Prostate gland (tissue), 2 donors: ENCODE measurements around a stretch of chr4.

DNA sequence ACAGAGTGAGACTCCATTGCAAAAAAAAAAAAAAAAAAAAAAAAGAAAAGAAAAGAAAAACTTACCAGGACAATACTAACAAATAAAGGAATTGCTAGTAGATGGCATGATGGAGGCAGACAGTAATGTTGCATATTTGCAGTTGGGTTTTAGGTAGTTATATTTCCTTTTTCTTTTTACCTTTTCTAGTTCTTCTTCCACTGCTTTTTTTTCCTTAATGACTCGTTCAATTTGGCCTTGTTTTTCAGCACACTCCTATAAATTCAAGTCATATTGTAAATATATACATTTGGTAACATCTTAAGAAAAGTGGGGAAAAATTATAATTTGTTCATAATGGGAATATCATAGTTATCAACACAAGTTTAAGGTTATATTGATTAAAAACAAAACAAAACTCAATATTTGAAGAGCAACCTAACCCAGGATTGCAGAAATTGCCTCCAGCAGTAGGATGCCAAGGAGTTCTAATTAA, 138.9 kb downstream of the JADE1 start:
- PRO-cap: no peak
- RAMPAGE, long total RNA, 2 experiments: no peak in any of the 2 experiments

GRCh38 chr4:129853600-129854050, 757.7 kb downstream of the C4orf33 start:
- PRO-cap: no peak
- RAMPAGE, long total RNA, 2 experiments: no peak in any of the 2 experiments

GRCh38 chr4:130028621-130028977, 932.6 kb downstream of the C4orf33 start:
- PRO-cap: no peak
- RAMPAGE, long total RNA, 2 experiments: no peak in any of the 2 experiments

DNA sequence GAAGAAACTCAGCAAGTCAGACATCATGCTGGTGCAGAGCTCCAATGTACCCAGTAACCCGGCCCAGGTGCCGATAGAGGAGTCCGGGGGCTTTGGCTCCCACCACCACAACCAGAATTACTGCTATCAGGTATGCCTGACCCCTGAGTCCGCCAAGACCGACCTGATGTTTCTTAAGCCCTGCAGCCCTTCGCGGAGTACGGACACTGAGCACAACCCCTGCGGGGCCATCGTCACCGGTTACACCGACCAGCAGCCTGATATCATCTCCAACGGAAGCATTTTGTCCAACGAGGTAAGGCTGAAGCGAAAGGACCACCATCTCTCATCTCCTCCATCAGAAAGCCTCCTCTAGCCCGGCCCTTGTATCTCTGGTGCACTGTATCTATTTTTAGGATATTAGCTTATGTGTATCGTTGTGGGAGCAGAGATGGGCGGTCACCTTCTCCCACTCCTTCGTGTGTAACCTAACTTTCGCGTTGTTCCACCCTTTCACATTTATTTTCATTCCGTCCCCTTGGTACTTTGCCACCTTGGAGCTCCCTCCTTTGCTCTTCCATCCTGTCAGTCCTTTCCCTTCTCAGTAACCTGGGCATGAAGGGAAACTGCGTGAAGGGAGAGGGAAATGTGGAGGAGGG, 3.5 kb downstream of the PCDH10 start:
- PRO-cap: unidirectional peak, minus-strand start at position 339 of the sequence; unidirectional peak, minus-strand start at position 373 of the sequence
- RAMPAGE, long total RNA, 2 experiments: no peak in any of the 2 experiments

- PRO-cap: no peak
- RAMPAGE, long total RNA, 2 experiments: no peak in any of the 2 experiments
Observed at GRCh38 chr4:133162899-133163542, 13.9 kb downstream of the PCDH10 start.

GRCh38 chr4:138090373-138090941, 151.7 kb downstream of the SLC7A11 start:
- PRO-cap: no peak
- RAMPAGE, long total RNA, 2 experiments: no peak in any of the 2 experiments

DNA sequence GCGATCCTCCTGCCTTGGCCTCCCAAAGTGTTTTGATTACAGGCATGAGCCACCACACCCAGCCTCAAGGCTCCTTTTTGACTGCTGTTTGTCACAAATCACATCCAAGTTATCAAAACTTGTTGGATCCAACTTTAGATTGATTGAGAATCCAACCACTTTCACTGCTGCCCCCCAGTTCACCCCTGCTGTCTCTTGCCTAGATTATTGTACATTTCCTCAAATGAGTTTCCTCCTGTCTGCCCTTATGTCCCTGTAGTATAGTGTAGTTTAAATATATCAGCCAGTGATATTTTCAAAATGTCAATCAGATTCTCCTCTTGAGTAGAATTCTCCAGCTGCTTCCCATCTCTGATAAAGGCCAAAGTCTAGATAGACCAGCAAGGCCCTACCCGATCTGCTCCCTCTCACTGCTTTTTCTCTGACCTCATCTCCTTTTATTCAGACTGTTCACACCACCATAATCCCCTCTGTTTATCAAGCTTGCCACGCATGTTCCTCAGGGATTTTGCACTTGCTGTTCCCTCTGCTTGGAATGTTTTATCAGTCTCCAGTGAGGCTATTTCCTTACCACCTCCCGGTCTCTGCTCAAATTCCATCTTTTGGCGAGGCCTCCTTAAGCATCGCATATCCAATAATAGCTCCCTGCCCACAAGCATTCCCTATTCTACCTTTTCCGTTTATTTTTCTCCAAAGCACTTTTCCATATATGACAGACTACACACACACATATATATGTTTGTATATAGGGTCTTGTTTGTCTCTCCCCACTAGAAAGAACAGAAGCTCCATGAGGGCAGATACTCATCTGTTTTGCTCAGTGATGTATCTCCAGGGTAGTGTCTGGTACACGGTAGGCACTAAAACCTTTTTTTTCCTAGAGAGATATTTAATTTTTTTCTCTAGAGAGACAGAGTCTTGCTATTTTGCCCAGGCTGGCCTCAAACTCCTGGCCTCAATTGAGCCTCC, 20.1 kb downstream of the NOCT start:
- PRO-cap: no peak
- RAMPAGE, long total RNA, 2 experiments: no peak in any of the 2 experiments

DNA sequence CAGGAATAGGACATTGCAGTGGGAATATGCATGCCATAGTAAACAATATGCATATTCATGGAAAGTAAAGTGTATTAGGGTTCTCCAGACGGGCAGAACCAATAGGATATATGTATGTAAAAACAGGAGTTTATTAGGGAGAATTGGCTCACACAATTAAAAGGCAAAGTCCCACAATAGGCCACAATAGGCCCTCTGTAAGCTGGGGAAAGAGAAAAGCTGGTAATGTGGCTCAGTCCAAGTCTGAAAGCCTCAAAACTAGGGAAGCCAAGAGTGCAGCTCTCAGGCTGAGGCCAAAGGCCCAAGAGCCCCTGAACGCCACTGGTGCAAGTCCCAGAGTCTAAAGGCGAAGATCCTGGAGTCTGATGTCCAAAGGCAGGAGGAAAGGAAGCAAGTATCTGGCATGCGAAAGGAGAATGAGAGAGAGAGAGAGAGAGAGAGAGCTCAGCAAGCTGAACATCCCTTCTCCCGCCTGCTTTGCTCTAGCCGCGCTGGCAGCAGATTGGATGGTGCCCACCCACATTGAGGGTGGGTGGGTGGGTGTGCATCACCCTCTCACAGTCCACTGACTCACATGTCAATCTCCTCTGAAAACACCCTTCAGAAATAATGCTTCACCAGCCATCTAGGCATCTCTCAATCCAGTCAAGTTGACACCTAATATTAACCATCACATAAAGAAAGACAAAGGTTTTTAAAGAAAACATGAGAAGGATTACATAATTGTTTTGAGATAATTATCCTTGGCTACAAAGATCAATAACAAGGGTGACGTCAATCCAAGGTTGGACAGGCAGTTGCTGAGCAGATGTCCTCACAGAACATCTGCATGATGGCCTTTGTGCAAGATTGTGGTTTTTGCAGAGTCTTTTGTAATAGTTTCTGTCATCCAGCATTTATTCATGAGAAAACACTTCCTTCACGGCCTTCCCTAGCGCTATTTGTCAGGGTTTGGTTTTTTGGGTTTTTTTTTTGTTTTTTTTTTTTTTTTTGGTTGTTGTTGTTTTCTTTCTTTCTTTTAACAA, 31.0 kb upstream of the ELF2 start:
- PRO-cap: no peak
- RAMPAGE, long total RNA, 2 experiments: no peak in any of the 2 experiments

DNA sequence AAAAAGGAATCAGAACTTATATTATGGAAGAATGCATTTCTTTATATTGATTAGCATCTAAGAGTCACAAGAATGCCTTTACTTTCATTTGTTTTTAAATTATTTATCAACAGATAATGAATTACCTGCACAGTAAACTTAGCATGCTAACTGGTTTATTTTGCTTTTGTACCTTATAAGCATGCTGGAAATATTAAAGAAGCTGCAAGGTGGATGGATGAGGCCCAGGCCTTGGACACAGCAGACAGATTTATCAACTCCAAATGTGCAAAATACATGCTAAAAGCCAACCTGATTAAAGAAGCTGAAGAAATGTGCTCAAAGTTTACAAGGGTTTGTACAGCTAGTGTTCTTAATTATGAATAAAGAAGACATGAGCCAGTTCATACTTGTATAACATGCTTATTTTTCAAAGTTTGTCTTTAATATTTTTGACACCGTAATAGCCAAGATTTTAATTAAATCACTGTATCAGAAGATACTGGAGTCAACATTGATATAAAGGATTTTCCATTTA, 57.3 kb upstream of the NDUFC1 start:
- PRO-cap: no peak
- RAMPAGE, long total RNA, 2 experiments: no peak in any of the 2 experiments

- PRO-cap: no peak
- RAMPAGE, long total RNA, 2 experiments: no peak in any of the 2 experiments
Observed at GRCh38 chr4:139452020-139452423, 1.9 kb upstream of the RAB33B start.

GRCh38 chr4:139459011-139459321, 5.0 kb downstream of the RAB33B start:
- PRO-cap: no peak
- RAMPAGE, long total RNA, 2 experiments: no peak in any of the 2 experiments

GRCh38 chr4:139535355-139535832, 20.6 kb downstream of the SETD7 start:
- PRO-cap: unidirectional peak, minus-strand start at chr4:139535690
- RAMPAGE, long total RNA, 2 experiments: no peak in any of the 2 experiments

GRCh38 chr4:139568409-139569225, 12.6 kb upstream of the SETD7 start:
- PRO-cap: no peak
- RAMPAGE, long total RNA, 2 experiments: no peak in any of the 2 experiments

DNA sequence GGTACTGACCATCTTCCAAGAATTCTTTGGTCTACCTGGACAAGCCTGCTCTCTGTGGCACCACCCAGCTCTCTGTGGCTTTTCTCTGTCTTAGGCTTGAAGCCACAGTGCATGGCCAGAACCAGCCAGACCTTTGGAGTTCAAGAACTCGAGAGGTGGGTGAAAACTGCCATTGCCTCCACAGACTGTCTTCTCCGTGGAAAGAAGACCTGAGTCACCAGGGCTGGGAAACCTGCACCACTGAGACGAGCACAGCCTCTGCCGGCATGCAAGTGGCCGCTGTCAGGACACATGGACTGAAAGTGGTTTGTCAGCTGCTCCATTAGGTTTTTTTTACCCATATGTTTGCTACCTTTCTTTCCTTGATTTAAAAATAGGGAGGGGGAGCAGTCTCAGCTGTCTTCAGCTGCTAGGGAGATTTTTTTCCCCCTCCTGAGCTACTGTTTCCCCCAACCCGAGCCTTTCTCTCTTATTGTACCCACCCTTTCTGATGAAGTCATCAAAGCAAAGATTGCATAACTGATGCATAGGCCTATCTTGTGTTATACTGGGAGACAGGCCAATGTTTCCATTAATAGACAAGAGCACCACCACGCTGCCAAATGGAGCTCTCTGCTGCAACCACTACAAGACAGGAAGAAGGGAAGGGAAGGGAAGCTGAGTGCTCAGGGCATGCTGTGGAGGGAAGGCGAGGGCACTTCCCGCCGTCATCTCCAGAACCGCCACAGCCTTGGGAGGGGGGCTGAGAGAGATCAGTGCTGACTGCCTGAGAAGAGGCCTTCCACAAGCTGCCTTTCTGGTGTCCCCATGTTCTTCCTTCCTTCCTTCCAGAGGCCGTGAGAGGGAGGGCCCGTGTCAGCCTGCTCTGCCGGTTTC, 74.7 kb downstream of the MGST2 start:
- PRO-cap: bidirectional peak, plus-strand start at position 574 of the sequence, minus-strand start at position 489 of the sequence
- RAMPAGE, long total RNA, 2 experiments: no peak in any of the 2 experiments

DNA sequence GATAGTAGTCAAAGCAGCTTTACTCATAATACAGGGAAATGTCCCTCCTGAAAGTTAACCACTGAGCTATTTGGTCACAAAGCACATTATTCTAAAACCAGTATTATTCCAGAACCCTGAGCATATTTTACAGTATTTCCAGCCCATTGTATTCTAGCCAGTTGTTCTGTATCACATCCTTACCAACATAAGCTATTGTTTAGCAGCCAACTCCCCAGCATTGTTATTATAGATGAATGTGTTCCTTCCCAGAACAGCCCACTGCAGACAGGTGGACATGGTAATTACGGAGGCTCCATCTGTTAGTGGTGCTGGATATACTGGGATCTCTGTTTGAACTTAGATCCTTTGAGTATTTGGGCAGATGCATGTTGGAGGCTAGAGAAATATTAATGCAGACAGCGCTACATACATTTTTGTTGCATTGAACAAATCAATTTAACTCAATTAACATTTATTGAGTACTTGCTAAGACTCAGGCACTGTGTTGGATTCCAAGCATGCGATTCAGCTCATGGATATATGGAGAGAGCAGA, 126.1 kb downstream of the MGST2 start:
- PRO-cap: no peak
- RAMPAGE, long total RNA, 2 experiments: no peak in any of the 2 experiments

- PRO-cap: unidirectional peak, minus-strand start at chr4:139919615
- RAMPAGE, long total RNA, 2 experiments: no peak in any of the 2 experiments
Observed at GRCh38 chr4:139919507-139920117, 234.4 kb downstream of the MAML3 start.

- PRO-cap: no peak
- RAMPAGE, long total RNA, 2 experiments: no peak in any of the 2 experiments
Observed at GRCh38 chr4:140109415-140110293, 44.3 kb downstream of the MAML3 start.

DNA sequence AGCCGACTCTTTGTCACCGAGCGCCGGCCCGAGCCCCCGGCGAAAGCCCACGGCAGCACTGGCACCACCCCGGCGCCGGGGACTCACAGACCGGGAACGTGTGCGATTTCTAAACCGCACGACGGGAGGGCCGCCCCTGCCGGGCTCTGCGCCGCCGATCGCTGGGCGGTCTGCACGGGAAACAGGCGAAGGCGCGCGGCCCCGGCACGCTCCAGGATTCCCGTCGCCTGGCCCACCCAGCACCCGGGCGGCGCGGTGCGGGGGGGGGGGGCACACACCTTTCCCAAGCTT, 2.6 kb downstream of the MAML3 start:
- PRO-cap: bidirectional peak, plus-strand start outside the sequence, minus-strand start at position 257 of the sequence
- RAMPAGE, long total RNA, 2 experiments: no peak in any of the 2 experiments

DNA sequence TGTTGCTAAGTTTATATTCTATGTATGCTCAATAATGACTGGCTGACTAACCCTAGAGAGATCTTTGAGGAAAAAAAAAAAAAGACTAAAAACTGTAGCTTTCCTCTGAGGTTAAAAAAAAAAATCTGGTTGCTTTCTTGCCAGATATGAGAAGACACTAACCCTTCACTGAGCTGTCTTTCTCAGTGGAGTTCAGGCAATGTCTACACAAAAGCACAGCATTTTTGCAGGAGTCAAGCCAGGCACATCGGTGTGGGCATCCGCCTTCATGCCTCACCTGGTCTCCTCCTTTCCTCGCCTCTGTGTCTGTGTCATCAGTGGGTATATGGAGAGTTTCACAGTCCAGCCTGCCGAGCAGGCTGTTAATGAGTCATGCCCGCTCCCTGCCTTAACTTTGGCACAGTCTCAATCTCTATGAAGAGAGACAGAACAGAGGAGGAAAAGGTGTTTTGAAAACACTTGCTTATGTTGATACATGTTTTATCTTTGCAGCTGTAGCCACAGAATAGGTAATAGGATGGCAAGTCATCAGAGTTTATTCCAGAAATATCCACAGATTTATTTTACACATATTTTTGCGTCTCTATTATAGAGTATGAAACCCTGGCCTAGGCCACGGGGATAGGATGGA, 32.7 kb upstream of the MAML3 start:
- PRO-cap: no peak
- RAMPAGE, long total RNA, 2 experiments: no peak in any of the 2 experiments

- PRO-cap: bidirectional peak, plus-strand start at chr4:140238628, minus-strand start at chr4:140238479
- RAMPAGE, long total RNA, 2 experiments: no peak in any of the 2 experiments
Observed at GRCh38 chr4:140238314-140239083, 84.5 kb upstream of the MAML3 start.